ENCODE results near the genes ADCYAP1R1, NT5C3A and RP9.

- RRBS = no CpG with 5 or more reads among the region's 15 CpGs
These were observed 36.5 kb upstream of the MTURN start for GRCh38 chr7:30098280-30098735.

DNA sequence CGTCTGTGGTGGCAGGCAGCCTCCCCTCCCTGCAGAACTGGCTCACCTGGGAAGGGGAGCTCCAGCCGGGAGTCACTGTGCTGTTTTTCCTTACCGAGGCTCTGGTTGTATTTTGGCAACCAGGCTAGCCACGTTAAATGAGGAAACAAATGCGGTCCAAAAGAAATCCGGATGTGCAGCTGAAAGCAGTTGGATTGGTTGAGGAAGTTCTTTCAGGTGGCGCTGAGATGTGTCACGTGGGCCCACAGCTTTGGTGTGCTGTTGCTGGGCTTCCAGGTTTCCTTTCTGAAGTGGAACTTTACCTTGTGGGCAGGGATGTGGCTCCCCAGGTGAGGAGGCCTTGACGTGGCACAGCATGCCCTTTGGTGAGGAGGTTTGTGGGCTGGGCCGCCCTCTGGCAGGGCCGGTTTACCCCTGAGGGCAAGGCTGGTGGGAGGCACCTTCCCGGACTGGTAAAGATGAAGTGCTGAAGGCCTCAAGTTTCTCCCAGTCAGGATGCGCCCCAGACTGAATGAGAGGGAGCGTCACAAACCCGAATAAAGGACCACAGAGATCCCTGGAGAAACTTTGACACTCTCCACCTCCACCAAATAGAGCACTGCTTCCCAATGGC is 14.3 kb downstream of the MTURN start:
- RRBS = 100% methylated on average over 4 of the region's 15 CpGs

DNA sequence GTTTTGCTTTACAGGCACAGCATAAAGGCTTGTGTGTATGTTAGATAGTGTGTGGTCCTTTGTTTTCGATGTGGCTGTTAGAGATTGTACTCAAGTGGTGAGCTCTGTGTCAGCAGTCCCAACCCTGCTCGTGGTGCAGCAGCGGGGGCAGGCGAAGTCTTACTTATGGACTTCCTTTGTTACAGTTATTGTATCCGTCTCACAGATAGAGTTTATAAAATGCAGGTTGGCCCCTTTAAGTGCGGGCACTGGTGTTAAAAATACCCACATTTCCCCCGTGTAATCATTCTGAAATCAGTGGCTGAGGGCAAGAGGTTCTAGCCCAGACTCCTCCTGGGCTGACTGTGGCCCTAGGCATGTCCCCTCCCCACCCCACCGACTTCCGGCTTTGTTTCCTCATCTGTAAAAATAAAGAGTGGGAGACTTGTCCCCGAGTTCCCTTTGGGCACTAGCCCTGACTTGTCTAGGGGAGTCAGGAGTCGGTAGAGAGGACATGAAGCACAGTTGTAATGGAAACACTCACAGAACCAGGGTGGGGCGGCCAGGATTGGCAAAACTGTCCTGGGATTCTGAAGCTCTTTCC is 28.6 kb downstream of the MTURN start:
- RRBS = no CpG with 5 or more reads among the region's 12 CpGs

GRCh38 chr7:30201067-30201867 is 66.5 kb downstream of the MTURN start:
- RRBS = no CpG with 5 or more reads among the region's 6 CpGs

- RRBS = no CpG with 5 or more reads among the region's 6 CpGs
These were observed 71.3 kb downstream of the ZNRF2 start for GRCh38 chr7:30355391-30356490.

DNA sequence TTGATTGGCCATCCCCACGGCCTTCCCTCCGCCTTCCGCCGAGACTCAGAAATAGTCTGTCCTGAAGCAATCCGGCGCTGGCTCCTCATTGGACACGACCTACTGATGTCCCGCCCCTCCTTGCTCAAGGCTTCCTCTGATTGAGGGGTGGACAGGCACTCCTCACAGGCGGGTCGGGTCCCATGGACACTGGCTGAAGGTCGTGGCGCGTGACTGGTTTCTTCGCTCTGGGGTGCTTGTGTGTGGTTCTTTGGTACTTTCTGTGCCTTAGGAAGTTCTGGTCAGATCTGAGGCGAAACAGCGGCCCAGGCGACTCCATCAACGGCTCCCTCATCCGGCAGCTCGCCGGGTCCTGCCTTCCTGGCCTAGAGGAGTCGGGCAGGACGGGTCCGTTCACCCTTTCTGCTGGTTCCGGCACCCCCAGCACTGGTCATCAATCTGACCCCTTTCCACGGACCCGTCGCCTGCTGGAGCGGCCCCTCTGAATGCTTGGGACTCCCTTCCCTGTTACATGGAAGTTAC is 347 bp upstream of the GGCT start:
- RRBS = 3% methylated on average over 7 of the region's 29 CpGs

DNA sequence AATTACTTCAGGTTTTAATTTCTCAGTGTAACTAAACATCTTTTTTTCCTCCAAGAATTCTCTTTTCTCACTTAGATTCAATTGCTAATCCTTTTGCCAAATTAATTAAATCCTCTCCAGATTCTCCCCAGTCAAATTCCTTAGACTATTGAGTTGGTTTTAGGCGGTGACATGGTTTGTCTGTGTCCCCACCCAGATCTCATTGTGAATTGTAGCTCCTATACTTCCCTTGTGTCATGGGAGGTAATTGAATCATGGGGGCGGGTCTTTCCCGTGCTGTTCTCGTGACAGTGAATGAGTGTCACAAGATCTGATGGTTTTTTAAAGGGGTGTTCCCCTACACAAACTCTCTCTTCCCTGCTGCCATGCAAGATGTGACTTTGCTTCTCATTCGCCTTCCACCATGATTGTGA is 44.8 kb upstream of the GARS1 start:
- RRBS = no CpG with 5 or more reads among the region's 5 CpGs

DNA sequence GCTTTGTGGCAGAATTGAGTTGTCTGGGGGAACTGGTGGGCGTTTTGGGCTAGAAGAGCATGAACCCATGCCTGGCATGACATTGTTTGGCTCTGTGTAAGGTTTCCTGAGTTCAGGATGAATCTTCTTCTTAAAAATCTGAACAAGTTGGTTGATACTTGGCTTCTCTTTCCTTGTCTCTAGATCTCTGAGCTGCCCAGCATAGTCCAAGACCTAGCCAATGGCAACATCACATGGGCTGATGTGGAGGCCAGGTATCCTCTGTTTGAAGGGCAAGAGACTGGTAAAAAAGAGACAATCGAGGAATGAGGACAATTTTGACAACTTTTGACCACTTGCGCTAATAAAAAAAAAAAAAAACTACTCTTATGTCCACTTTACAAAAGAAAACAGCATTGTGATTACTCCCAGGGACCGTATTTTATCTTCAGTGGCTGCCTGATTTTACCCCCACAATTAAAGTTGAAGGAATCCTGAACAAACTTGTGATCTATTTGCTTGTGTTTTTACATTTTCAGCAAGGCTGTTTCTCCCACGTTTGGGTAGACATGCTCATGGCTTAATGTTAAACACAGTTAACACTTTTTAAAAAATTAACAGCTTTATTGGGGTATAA is 39.0 kb downstream of the GARS1 start:
- RRBS = no CpG with 5 or more reads among the region's 5 CpGs

GRCh38 chr7:30726545-30727975 is 24.9 kb upstream of the INMT start:
- RRBS = no CpG with 5 or more reads among the region's 12 CpGs

DNA sequence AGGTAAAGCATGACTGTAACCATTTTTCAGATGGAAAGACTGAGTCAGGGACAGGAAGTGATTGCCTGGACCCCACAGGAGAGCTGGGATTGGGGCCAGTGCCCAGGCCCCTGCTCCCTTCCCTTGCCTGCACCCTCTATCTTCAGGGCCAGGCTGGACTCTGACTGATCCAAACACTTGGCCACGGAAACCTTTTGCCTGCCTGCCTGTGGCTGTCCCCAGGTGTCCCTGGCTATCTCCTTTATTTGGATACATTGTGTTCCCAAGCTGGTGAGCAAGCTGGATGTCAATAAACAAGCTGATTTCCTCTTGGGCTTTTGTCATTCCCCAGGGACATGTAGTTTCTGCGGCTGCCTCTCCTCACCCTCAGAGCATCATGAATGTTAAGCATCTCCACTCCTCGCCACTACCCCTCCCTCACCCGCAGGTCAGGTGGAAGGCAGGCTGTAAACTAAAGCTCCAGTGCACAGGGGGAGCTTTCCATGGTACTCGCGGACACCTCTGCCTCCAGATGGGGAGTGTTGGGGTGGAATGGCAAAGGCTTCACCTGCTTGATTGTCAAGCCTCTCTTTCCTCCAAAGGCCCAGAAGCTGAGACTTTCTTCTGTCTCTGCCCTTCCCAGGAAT is 6.9 kb downstream of the GHRHR start:
- RRBS = no CpG with 5 or more reads among the region's 6 CpGs

GRCh38 chr7:31051996-31053220 is at the start of gene ADCYAP1R1:
Gene ADCYAP1R1 (plus strand): TSS chr7:31052308.
- RRBS = 3% methylated on average over 58 of the region's 131 CpGs

GRCh38 chr7:32464250-32465059 is 25.7 kb downstream of the LSM5 start:
- RRBS = no CpG with 5 or more reads among the region's 37 CpGs

- RRBS = no CpG with 5 or more reads among the region's 1 CpG
These were observed 182.4 kb downstream of the AVL9 start for GRCh38 chr7:32677692-32677987.

- RRBS = no CpG with 5 or more reads among the region's 7 CpGs
These were observed 11.9 kb downstream of the KBTBD2 start for GRCh38 chr7:32879378-32880363.

- RRBS = 2% methylated on average over 24 of the region's 107 CpGs
These were observed at the start of gene NT5C3A for GRCh38 chr7:33062245-33063434. Gene NT5C3A (minus strand): TSS chr7:33062776.

GRCh38 chr7:33108687-33109964 is at the start of gene RP9:
Gene RP9 (minus strand): TSS chr7:33109404.
- RRBS = 2% methylated on average over 54 of the region's 113 CpGs

DNA sequence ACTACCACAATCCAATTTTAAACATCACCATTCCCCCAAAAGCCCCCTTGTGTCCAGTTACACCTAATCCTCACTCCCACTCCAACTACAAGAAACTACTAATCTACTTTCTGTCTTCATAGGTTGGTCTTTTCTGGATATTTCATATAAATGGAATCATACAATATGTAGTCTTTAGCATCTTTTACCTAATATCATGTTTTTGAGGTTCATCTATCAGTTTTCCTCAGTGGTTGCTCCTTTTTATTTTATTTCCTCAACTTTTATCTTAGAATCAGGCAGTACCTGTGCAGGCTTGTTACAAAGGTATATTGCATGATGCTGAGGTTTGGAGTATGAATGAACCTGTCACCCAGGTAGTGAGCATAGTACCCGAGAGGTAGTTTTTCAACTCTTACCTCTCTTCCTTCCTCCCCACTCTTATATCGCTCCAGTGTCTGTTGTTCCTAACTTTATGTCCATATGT is 273.1 kb downstream of the BBS9 start:
- RRBS = no CpG with 5 or more reads among the region's 2 CpGs

- RRBS = no CpG with 5 or more reads among the region's 4 CpGs
These were observed 350.6 kb upstream of the BMPER start for GRCh38 chr7:33554672-33555185.

GRCh38 chr7:34991923-34992193 is 45.4 kb downstream of the DPY19L1 start:
- RRBS = no CpG with 5 or more reads among the region's 8 CpGs

DNA sequence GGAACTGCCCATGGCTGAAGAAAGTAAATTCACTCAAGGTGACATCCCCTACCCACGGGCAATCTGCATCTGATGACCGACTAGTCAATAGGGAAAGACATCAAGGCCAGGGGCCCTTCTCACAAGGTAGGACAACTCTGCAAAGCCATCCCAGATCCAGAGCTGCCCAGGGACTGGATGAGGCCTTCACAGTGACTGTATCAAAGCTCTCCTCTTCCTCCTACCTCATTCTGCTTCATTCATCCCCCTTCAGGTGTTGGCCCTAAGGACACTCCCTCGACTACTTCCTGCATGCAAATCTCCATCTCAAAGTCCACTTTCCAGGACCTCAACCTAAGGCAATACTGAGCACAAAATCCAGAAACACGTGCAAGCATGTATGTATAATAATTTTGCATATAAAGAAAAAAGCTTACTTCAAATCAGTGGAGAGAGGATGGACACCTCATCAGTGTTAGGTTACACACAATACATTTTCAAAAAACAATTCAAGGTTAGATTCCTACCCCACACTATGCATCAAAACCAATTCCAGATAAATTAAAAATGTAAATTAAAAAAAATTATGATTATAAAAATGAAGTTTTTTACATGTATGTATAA is 25.1 kb downstream of the DPY19L1 start:
- RRBS = no CpG with 5 or more reads among the region's 4 CpGs